Helper T cell (primary cell): ENCODE measurements around a stretch of chr6.

GRCh38 chr6:1899536-1899853 lies 289.8 kb downstream of the FOXC1 start:
- PRO-cap, 2 experiments = no peak in any of the 2 experiments

DNA sequence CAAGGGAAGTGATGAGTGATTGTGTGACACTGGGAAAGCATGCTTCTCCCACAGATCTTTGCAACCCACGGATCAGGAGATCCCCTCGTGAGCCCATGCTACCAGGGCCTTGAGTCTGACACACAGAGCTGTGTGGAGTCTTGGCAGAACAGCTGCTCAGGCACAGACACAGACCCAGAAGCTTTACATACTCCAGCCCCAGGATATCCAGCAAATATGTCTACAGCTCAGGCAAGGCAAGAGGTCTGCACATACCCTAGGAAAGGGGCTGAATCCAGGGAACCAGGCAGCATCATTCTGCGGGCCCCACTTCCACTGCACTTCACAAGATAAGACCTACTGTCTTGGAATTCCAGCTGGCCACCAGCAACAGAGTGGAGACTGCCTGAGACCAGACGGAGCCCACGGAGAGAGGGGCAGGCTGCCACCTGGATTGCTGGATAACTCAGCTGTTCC lies 267.7 kb downstream of the GMDS start:
- PRO-cap, 2 experiments = no peak in any of the 2 experiments

- PRO-cap, 2 experiments = no peak in any of the 2 experiments
These were observed 135.0 kb downstream of the GMDS start for GRCh38 chr6:2110249-2110905.

GRCh38 chr6:2797304-2798066 lies 32.3 kb downstream of the WRNIP1 start:
- PRO-cap, 2 experiments = no peak in any of the 2 experiments

DNA sequence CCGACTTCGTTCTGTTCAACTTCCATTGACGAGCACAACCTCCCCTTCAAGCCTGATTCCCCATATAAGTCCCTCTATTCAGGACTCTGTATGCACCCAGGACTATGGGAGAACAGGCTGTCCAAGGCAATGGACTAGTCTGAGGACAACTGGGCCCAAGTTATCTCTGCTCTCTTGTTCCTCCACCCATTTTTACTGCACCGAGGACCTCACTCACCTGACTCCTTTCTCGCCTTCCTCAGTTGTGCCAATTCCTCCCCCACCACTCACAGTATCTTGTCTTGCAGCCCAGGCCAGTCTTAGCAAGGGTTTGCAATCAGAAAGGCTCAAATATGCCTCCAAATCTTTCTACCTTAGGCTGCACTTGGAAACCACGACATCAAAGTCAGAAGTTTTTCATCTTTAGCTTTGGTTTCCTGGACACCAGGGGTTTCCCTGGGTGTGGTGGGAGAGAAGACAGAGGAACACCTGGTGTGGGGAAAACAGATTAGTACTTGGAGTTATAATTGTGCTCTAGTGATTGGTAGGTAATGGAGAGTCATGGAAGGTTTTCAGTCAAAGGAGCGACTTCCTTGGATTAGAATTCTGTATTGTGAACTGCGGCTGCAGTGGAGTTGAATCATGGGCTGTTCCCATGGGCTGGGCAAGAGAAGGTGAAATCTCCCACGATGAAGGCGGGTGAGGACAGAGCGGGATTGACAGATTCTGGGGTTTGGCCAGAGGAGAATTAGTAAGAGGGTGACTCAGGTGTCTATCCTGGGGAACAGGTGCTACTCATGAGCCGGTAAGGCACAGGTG lies 32.0 kb downstream of the SERPINB1 start:
- PRO-cap, 2 experiments = no peak in any of the 2 experiments

DNA sequence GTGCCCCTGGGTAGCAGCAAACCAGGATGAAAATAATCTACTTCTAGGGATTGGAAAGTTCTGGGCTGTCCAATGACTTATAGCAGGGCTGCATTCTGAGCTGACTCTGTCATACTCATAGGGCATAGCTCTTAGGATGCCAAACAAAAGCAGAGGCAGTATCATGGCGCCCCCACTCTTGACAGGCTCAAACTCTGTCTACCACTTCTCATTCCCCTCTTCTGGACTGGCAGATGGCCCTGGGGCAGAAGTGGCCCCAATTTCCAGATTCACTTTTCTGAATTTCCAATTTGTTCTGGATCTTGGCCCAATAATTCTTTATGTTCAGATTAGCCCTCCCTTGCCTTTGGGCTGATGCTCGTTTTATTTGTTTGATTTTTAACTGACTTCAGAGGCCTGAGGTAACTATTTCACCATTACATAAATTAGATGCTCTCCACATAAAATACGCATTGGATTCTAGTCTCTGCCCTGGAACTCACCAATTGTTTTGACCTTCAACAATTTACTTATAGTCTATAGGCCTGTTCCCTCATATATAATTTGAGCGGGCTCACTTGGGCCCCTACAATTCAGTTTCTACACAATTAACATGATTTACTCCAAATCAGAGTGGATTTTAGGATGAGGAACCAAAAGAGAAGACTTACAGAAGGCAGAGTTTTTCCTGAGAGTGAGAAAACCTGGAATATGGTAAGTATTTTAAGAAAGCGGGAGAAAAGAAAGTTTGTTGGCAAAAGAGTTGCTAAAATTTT lies 10.0 kb downstream of the SERPINB1 start:
- PRO-cap, 2 experiments = no peak in any of the 2 experiments

- PRO-cap, 2 experiments = no peak in any of the 2 experiments
These were observed 12.6 kb upstream of the SERPINB1 start for GRCh38 chr6:2854241-2854771.

DNA sequence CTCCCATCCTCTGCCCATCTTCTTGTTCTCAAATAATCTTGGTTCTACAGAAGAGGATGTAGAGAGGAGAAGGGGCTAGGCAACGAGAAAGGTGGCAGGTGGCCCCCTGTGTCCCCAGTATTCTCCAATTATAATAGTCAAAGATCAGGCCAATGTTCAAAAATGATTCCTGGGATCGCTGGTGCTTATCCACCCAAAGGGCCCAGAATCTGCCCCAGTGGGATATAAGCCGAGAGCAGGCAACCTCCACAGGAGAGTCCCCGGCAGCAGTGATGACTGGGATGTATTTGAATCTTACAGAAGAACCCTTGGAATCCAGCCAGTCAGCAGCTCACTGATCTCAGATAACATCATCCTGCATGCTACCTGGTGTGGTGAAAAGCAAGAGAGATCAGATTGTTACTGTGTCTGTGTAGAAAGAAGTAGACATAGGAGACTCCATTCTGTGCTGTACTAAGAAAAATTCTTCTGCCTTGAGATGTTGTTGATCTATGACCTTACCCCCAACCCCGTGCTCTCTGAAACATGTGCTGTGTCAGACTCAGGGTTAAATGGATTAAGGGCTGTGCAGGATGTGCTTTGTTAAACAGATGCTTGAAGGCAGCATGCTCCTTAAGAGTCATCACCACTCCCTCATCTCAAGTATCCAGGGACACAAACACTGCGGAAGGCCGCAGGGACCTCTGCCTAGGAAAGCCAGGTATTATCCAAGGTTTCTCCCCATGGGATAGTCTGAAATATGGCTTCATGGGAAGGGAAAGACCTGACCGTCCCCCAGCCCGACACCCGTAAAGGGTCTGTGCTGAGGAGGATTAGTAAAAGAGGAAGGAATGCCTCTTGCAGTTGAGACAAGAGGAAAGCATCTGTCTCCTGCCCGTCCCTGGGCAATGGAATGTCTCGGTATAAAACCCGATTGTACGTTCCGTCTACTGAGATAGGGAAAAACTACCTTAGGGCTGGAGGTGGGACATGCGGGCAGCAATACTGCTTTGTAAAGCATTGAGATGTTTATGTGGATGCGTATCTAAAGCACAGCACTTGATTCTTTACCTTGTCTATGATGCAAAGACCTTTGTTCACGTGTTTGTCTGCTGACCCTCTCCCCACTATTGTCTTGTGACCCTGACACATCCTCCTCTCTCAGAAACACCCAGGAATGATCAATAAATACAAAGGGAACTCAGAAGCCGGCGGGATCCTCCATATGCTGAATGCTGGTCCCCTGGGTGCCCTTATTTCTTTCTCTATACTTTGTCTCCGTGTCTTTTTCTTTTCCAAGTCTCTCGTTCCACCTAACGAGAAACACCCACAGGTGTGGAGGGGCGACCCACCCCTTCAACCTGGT lies 5.7 kb upstream of the SERPINB9 start:
- PRO-cap, 2 experiments = no peak in any of the 2 experiments

DNA sequence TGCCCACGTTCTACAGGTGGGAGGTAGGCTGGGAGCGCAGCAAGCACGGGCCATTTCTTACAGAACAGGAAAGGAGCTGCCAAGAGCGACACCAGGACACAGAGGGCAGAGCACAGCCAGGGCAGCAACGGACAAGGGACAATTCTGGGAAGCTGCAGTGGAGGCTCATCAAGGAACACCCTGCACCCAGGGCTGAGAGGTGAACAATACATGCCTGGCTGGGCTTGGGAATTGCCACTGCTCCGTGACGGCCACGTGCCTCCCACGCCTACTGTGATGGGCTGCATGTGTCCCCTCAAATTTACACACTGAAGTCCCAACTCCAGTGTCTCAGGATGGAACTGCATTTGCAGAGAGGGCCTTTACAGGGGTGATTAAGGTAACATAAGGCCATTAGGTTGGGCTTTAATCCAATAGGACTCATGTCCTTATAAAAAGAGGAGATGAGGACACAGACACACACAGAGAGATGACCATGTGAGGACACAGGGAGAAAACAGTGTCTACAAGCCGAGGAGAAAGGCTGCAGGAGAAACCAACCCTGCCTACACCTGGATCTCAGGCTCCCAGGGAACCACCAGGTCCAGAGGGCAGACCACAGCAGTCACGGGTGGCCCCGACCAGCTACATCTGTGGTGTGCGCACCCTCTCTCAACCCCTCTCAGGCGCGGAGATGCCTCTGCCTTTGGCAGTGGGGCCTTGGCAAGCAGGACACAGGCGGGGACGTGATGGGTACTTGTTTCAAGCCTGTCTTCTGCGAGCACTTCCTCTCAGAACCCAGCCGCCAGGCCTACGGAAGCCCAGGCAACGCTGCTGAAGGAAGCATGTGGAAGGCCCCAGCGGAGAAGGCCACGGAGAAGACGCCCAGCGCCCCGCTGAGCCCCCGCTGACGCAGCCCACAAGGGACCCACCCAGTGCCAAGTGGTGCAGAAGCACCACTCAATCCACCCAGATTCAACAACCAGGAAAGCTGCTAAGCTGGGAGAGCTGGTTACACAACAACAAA lies 13.3 kb downstream of the SERPINB6 start:
- PRO-cap, 2 experiments = no peak in any of the 2 experiments

- PRO-cap, 2 experiments = no peak in any of the 2 experiments
These were observed 4.9 kb downstream of the SERPINB6 start for GRCh38 chr6:2966359-2967065.

DNA sequence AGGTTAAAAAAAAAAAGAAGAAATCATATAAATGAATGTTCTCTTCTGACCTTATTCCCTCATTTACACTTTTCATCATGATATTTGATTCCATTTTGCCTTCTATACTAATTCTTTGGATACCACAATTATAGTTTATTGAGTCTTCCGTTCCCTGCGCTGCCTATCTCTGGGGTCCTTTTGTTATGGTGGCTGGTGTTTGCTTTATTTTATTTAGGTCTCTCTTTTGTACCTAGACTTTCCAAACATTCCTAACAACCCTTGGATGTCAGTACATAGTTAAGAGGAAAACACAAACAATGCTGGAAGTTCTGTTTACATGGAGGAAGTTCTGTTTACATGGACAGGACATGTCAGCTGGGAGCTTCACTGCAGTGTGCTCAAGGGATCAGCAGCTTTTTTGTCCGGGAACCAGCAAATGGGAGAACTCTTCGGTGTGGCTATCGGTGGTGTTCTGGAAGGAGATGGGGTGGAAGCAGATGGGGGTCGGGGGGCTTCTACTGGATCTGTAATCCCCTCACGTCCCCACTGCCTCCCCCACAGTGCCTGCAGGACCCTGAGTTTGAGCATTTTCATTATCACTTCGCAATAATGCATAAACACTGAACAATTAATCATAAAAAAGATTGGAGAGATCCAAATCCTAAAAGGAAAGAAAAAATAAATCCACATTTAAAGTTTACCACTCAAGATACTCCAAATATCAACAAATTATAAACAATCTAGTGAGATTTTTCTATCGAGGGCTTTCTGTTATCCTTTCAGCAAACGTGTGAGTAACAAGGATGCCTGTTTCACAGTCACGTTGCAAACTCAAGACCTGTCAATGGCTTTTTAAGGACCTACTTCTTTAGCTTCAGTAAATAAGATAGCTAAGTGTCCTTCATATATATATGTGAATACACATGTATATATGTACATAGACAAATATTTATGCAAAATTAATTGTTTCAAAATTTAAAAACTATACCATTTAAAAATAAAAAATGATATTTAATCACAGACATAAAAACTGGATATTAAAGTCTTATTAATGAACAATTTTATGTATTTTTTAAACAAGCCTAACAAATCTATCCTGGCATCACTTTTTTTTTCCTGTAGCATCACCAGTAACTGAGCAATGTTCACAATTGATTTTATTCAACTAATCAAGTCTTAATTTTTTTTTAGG lies 2.5 kb downstream of the SERPINB6 start:
- PRO-cap, 2 experiments = no peak in any of the 2 experiments

DNA sequence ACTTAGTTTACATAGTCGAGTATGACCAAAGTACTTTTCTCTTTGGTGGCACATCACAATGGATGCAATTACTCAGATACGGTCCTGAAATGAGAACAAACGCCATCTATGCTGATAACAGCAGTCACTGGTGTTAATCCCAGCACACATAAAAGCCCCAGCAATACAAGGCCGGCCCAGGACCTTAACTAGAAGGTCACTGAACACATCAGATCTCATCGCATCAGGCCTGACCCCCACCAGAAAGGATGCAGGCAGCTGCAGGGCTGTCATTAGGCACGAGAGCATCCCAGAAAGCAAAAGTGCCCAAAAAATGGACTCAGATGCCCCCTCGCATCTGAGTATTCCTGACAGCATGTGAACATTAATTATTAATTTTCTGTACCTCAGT lies 1.1 kb downstream of the SERPINB6 start:
- PRO-cap, 2 experiments = no peak in any of the 2 experiments

- PRO-cap, 2 experiments = no peak in any of the 2 experiments
These were observed 10.2 kb upstream of the SERPINB6 start for GRCh38 chr6:2981402-2982068.

DNA sequence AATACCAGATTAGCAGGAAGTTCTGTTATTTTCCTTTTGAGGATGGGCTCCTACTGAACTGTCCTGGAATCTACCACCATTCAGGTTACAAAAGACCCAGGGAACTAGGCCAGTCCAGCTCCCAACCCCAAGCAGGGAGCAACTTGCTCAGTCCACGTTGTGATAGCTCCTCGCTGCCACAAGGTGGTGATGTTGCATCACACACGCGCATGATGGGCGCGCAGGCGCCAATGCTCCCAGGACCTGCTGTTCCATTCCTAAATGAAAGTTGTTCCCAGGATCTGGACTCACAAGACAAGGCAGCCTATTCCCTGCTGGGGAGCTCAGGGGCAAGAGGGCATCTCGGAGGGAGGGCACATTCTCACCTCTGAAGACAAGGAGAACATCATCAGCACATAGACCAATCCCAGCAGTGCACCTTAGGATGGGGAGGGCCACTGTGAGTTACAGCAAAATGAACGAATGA lies 1.4 kb upstream of the NQO2 start:
- PRO-cap, 2 experiments = no peak in any of the 2 experiments

GRCh38 chr6:3079354-3080130 lies 11.2 kb downstream of the RIPK1 start:
- PRO-cap, 2 experiments = no peak in any of the 2 experiments

DNA sequence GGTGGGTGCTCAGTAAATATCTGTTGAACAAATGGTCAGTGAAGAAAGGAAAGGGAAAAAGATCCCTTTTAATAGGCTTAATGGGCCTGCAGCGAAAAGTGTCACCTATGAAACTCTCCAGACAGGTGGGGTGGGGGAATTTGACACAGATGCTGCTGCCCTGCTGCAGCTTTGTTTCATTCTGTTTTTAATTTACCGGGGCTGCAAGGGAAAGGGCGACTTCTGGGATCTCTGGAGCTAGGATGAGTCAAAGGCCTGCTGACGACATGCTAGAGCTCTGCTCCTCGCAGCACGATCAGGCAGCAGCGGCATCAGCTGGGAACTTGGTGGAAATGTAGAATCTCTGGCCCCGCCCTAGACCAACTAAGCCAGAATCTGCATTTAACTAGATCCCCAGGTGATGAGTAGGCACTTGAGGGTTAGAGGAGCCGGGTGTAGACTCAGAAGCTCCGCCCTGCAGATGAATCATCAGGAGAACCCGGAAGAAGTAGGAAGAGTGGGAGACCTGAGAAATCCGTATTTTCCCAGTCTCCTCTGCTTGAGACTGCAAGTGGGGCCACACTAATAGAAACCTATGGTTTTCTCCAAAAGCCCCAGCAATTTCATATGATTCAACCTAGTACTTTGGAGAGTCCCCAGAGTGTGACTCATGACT lies 18.3 kb downstream of the TUBB2B start:
- PRO-cap, 2 experiments = no peak in any of the 2 experiments

GRCh38 chr6:3211193-3211735 lies 16.2 kb downstream of the TUBB2B start:
- PRO-cap, 2 experiments = no peak in any of the 2 experiments

GRCh38 chr6:3251374-3251784 lies 7.4 kb upstream of the PSMG4 start:
- PRO-cap, 2 experiments = no peak in any of the 2 experiments

- PRO-cap, 2 experiments = no peak in any of the 2 experiments
These were observed 88.1 kb downstream of the SLC22A23 start for GRCh38 chr6:3368600-3369232.

GRCh38 chr6:3370295-3371405 lies 86.2 kb downstream of the SLC22A23 start:
- PRO-cap, 2 experiments = peak in 1 of 2 experiments; most common plus-strand start chr6:3371197 (in 1); most common minus-strand start chr6:3370835 (in 1)